A172 (cell line): ENCODE measurements around the gene LIN54.

- RAMPAGE, long total RNA: no peak
These were observed 22.7 kb downstream of the PAQR3 start for GRCh38 chr4:78916308-78917240.

DNA sequence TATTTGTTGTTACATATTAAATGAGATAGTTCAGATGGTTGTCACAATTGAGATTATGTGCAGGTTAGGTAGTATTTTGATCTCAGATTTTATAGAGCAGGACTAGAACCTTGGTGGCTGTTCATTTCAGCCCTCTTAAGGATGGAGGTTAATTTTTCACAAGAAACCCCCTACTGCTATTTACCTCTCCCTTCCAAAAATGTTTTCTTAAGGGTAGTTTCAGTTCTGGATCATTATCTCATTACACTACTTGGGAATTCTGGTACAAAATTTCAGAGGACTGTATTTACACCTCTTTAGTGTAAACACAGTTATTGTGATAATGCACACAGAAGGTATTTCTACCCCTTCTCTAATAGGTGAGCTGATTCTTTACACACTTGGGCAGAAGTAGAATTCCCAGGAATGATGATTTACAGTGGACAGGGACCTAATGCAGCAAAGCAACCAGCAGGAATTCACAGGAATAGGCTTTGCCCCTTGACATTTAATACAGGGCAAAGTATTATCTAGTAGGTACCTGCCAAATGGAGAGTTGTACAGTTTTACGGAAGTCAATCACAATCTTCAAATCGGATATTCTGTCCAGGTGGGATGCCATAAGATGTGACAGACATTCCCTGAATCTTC is 21.9 kb downstream of the PAQR3 start:
- RAMPAGE, long total RNA: no peak

GRCh38 chr4:78962494-78963060 is 23.3 kb upstream of the PAQR3 start:
- RAMPAGE, long total RNA: no peak

DNA sequence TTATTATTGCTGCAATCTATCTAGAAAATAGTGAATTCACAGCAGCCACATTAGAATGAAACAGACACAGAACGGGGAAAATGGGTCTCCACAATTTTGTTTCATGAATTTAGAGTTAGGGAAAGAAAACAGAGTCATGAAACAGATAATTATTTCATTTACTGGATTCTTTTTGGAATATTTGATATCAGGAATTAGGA is 61.0 kb downstream of the ANTXR2 start:
- RAMPAGE, long total RNA: no peak

DNA sequence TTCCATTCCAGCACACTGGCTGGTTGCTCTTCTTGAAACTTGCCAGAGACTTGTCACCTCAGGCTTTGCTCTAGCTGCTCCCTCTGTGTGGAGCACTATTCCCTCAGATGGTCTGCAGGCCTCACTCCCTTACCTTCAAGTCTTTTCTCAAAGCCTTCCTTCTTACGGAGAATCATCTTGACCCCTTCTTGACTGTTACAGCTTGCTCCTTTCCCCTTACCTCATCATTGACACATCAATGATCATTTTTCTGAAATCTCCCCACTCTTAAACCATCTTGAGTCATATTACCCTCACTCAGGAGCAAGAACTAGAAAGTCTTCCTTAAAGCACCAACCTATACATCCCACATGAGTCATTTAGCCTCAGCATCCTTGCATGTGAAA is 55.8 kb downstream of the ANTXR2 start:
- RAMPAGE, long total RNA: no peak

DNA sequence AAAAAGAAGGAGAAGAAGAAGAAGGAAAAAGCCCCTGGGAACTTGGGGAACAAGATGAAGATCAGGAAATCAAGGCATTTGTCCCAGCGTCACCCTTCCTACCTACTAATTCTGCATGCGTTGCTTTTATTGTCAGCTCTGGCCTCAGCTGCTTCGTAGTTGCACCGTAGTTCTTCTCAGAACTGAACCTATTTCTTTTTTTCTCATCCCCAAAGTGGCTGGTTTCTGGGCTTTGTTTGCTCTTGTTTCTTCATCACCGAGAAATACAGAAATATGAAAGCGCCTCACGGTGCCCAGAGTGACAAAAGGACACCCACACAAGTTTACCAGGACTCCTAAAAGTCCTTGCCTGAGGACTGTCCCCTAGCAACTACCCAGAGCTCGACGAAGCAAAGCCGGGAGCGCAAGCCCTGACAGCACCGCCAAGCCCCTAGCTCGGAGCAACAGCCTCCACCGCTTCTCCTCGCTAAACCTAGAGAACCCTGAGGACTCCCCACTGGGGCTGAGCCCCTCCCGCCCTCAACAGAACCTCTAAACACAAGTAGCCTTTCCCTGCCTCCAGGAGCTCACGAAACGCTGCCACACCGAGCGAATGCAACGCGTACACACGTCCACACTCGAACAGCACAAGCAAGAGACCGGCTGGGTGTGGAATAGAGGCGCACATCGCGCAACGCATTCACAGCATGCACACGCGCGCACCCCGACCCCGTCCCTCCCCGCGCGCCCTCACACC is 688 bp downstream of the PRKG2 start:
- RAMPAGE, long total RNA: no peak

DNA sequence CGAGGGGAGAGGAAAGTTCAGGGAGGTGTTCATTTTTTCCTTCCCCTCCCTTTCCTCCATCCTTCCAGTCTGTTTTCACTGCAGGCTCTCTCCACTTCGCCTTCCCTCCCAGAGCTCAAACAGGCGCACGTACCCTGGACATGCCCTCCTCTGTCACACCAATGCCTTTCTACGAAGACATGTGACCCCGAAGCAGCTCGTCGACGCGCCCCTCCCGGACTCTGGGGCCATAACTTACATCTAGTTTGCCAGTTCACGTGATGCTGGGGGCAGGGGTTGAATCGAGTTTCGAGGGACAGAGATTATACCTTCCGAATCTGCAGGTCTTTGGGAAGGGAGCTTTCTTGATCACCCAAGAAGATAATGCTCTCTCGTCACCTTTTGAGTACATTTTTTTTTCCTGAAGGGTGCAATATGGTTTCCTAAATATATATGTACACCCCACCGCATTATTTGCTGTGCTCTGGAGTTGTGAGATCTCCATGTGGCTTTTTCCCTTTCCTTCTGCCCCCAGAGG is 533 bp upstream of the PRKG2 start:
- RAMPAGE, long total RNA: no peak

- RAMPAGE, long total RNA: no peak
These were observed 2.6 kb downstream of the RASGEF1B start for GRCh38 chr4:81468988-81469703.

- RAMPAGE, long total RNA: no peak
These were observed 150.0 kb downstream of the HNRNPD start for GRCh38 chr4:82223668-82224232.

DNA sequence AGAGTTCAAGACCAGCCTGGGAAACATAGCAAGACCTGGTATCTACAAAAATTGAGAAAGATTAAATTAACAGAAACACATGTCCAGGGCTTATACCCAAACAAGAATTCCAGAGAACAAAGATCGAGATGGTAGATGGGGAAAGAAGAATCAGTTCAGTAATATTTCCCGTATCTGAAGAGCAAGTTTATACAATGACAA is 23.3 kb downstream of the HNRNPD start:
- RAMPAGE, long total RNA: no peak

DNA sequence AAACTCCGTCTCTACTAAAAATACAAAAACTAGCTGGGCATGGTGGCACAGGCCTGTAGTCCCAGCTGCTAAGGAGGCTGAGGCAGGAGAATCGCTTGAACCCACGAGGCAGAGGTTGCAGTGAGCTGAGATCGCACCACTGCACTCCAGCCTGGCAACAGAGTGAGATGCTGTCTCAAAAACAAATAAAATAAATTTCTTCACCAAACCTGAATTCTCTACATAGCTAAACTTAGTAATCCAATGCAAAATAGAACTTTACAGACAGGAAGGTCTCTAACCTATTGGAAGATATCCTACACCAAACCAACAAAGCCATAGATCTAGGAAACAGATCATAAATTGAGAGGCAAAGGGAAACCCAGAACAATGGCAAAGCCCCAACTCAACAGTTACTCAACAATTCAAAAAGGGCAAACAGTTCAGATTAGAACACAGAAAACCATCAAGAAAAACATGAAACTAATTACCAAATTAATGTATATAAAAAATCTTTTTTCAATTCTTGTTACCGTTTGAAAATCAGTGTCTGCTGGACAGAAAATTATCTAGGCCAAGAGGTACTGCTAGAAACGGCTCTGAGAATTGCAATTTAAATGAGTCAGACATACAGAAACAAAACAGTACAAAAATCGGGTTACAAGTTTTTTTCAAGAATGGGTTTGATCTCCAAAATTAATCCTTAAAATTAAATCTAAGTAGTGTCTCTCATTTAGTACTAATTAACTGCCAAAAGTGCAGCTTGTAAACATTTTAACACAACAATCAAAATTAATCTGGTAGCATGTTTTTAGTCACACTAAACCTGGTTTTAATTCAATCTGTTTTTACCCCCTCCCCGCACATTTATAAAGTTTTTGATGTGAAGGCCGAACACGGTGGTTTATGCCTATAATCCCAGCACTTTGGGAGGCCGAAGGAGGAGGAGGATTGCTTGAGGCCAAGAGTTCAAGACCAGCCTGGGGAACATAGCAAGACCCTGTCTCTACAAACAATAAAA is 22.1 kb downstream of the HNRNPD start:
- RAMPAGE, long total RNA: no peak

DNA sequence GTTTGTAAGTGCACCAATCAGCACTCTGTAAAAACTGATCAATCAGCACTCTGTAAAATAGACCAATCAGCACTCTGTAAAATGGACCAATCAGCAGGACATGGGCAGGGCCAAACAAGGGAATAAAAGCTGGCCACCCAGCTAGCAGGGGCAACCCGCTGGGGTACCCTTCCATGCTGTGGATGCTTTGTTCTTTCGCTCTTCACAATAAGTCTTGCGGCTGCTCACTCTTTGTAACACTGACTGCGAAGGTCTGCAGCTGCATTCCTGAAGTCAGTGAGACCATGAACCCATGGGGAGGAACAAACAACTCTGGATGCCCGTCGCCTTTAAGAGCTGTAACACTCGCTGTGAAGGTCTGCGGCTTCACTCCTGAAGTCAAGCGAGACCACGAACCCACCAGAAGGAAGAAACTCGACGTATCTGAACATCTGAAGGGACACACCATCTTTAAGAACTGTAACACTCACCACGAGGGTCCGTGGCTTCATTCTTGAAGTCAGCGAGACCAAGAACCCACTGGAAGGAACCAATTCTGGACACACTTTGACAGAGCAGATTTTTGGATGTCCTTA is 14.2 kb downstream of the HNRNPDL start:
- RAMPAGE, long total RNA: no peak

GRCh38 chr4:82899420-82899812 is 1.1 kb upstream of the THAP9 start:
- RAMPAGE, long total RNA: no peak

- RAMPAGE, long total RNA: no peak
These were observed at the start of gene LIN54 for GRCh38 chr4:83009874-83011053. LIN54 (minus strand) TSS chr4:83010823.

DNA sequence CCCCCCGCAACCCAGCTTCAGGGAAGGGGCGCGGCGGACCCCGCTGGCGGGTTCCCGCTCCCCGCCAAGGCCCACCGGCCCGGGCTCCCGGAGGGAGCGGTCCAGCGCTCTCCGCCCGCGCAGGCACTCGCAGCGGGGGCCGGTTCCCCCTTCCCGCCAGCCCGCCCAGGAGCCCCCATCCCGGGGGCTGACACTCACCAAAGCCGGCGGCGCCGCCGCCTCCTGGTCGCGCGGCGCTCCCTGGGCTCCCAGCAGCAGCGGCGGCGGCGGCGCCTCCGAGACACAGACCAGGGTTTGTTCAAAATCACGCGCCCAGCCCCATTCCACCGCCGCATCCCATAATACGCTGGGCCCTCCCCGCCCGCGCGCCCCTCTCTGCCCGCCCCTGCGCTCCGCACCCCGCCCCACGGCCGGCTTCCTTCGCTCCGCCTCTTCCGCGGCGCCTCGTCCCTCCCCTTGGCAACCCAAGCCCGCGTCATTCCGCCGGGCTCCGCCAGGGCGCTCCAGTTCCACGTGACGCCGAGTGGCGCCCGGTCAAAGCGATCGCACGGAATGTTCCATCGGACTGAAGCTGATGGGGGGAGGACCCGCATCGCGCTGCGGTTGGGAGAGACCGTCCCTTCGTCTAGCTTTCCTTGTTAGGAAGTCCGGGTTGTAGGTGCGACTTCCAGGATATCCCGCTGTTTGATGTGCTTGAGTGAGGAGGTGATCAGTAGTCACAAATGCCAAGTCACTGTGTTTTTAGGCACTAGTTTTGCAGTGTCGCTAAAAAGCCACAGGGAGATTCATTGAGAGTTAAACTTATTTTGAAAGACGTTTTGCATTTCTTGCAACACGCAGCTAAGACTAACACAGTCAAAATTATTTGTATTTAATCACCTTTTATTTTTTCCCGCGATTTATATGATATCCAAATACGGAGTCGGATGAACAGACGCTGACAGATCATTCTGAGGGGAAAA is 2.3 kb upstream of the LIN54 start:
- RAMPAGE, long total RNA: start-site peak on the minus strand centred at position 248 of the sequence, 41 bp wide, 21 and 21 reads in 2 replicates

- RAMPAGE, long total RNA: no peak
These were observed 36.0 kb upstream of the PLAC8 start for GRCh38 chr4:83150323-83151072.

- RAMPAGE, long total RNA: no peak
These were observed 83.2 kb upstream of the PLAC8 start for GRCh38 chr4:83197429-83198466.

- RAMPAGE, long total RNA: no peak
These were observed 72.1 kb downstream of the COQ2 start for GRCh38 chr4:83212227-83213140.

DNA sequence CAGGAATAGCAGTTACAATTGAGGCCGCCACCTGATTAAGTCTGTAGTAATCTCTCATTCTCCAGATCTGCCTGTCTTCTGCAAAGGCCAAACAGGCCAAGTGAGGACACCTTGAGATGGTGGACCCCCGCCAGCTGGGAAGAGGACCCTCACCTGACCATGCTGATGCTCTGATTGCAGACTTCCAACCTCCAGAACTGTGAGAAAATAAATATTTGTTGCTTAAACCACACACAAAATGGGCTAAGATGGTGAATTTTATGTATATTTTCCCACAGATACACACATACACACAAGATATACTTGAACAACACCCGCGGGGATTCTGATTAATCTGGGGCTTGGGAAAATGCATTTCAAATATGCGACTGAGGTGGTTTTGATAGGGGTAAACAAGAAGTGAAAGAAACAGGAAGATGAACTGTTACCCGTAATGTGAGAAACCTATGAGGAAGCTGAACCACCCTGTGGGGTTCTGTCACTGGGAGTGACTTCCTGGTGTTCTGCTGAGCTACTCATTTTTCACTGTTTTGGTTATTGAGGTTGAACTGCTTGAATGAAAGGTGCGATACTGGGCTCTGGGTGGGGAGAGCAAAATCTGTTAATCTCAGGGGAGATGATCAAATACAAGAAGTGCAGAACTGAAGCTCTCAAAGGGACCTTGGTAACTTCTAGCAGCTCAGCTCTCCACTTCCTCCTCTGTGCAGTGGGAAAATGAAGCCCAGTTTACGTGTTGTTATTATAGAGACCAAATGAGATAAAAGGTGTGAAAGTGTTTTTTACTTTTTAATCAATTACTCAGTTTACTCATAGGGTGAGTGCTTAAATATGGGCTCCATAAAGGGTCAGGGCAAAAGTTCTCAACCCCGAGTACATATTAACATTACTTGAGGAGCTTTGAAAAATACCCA is 67.0 kb downstream of the COQ2 start:
- RAMPAGE, long total RNA: no peak

DNA sequence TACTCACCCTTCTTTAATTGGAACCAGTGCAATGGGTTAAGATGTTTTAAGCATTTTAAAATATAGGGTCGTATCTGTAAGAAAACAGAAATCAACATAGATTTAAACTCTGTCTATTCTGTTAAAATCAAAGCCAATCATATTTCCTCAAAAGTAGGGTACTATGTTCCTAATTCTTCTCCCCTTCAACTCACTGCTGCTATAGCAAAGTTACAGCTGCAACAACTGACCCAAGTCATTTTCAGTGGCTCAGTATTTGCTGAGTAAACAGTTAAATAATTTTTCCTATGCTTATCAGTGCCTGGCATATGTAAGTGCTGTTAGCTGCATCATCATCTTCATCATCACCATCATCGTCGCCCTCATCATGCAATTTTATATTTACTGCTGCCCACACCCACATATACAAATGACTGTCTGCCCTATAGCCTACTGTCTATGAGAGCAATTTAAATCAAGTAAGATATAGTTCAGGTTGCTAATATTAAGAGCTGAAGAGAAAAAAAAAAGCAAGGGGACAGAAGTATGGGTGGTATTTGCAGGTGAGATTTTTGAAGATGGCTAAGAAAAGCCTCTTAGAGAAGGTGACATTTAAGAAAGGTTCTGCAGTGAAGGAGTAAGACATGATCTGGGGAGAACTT is 21.9 kb downstream of the COQ2 start:
- RAMPAGE, long total RNA: no peak